HTERT-HM (cell line): ENCODE measurements around a stretch of chr1.

- RRBS: 82% methylated on average over 5 of the region's 12 CpGs
These were observed 36.6 kb downstream of the ARHGEF10L start for GRCh38 chr1:17576008-17576610.

GRCh38 chr1:17648393-17649257 is 106.5 kb upstream of the ACTL8 start:
- RRBS: 77% methylated on average over 2 of the region's 22 CpGs

DNA sequence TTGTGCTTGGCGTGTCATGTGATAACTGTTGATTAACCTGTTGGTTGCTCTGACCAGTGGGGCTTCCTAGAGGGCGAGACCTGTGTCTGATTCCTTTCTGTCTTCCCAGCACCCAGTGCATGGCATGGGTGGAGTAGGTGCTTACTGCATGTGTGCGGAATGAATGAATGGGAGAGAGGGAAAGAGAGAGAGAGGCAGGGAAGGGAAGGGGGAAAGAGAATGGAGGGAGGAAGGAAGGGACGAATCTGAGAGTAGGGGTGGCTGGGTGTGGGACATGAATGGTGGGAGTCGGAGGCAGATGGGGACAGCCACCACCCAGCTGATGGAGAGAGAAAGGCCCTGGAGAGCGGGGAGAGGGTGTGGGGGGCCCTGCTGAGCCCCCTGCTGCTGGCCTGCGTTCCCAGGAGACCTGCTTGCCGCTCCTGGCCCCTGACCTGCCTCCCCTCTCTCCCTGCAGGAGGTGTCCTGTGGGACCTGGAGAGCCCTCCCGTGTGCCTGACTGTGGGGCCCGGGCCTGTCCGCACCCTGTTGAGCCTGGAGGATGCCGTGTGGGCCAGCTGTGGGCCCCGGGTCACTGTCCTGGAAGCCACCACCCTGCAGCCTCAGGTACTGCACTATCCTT is 91.0 kb upstream of the ACTL8 start:
- RRBS: 89% methylated on average over 2 of the region's 13 CpGs

GRCh38 chr1:18160285-18161007 is 52.8 kb downstream of the IGSF21 start:
- RRBS: no CpG with 5 or more reads among the region's 13 CpGs

GRCh38 chr1:18901725-18902273 is 556 bp downstream of the ALDH4A1 start:
- RRBS: 8% methylated on average over 7 of the region's 22 CpGs

GRCh38 chr1:18906425-18906738 is 4.0 kb upstream of the ALDH4A1 start:
- RRBS: no CpG with 5 or more reads among the region's 9 CpGs

GRCh38 chr1:18912932-18913708 is 10.8 kb upstream of the ALDH4A1 start:
- RRBS: 3% methylated on average over 8 of the region's 20 CpGs

GRCh38 chr1:18922000-18923099 is 20.0 kb upstream of the ALDH4A1 start:
- RRBS: no CpG with 5 or more reads among the region's 22 CpGs

- RRBS: 1% methylated on average over 70 of the region's 122 CpGs
These were observed 772 bp downstream of the IFFO2 start for GRCh38 chr1:18955417-18956391.

GRCh38 chr1:19066779-19067952 is 110.7 kb upstream of the IFFO2 start:
- RRBS: no CpG with 5 or more reads among the region's 29 CpGs

- RRBS: no CpG with 5 or more reads among the region's 15 CpGs
These were observed 115.5 kb upstream of the IFFO2 start for GRCh38 chr1:19071799-19072529.

GRCh38 chr1:19101279-19101661 is 108.8 kb downstream of the UBR4 start:
- RRBS: no CpG with 5 or more reads among the region's 9 CpGs

- RRBS: no CpG with 5 or more reads among the region's 13 CpGs
These were observed 49.4 kb downstream of the UBR4 start for GRCh38 chr1:19160397-19161336.

- RRBS: no CpG with 5 or more reads among the region's 8 CpGs
These were observed 30.4 kb downstream of the UBR4 start for GRCh38 chr1:19179409-19180269.

- RRBS: no CpG with 5 or more reads among the region's 14 CpGs
These were observed 18.1 kb downstream of the AKR7A3 start for GRCh38 chr1:19270264-19271077.

DNA sequence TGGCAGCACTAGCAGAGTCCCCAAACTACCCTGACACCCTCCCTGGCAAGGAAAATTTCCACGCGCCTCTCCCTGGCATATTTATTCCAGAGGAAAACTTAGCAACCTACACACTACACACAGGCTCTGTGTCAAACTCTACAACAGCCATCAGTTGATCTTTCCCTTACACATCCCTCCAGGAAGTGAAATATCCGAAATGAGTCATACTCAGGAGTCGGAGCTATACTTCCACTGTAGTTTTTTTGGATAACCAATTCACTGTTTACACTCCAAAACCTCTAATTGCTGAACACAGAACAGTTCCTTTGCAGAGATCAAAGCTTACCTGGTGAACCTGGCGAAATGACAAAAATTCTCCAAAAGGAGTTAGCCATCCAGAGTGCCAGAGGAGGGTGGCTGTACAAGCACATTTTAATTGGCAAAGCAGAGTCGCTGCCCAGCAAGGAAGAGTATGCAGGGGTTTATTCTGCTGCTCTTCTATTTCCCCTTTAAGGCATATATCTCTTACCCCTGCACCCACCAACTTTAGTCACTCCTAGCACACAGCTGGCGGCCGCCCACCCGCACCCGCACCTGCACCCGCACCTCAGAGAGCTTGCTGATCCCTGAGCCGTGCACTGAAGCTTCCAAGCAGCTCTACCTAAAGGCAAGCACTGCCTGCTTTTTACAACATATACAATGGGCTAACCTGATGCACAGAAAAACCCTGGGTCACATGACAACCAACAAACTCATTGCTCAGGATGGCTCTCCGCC is 55.0 kb downstream of the CAPZB start:
- RRBS: no CpG with 5 or more reads among the region's 13 CpGs

- RRBS: no CpG with 5 or more reads among the region's 6 CpGs
These were observed 24.1 kb downstream of the CAPZB start for GRCh38 chr1:19461341-19461571.

DNA sequence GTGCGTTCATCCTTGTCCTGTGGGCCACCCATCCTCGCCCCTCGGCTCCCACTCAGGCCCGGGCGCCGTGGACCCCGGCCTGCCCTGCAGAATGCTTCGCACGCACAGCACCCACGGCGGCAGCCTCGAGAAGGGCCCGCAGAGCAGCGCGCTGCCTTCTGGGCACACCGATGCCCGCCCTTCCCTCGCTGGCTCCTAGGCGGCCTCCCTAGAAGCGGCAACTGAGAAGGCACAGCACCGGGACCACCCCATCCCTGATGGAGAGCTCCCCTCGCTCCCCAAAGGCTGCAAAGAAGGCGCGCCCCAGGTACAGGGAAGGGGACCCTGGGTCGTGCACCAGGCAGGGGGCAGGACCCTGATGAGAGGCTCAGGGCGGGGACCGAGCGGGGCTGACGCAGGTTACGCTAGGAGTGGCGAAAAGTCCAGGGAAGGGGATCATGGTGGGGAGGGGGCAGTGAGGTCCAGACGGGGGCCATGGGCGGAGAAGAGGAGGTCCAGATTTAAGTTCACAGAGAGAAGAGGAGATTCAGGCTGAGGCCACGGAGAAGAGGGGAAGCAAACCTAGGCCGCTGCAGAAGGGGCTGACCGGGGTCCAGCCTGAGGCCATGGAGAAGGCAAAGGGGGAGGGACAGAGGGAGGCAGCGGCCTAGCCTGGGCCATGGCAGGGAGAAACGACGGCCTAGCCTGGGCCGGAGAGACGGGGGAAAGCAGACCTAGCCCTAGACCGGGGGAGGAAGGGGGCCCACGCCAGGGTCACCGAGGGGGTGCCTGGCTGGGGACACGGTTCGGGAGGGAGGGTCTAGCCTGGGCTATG is 783 bp downstream of the CAPZB start:
- RRBS: 2% methylated on average over 4 of the region's 46 CpGs

DNA sequence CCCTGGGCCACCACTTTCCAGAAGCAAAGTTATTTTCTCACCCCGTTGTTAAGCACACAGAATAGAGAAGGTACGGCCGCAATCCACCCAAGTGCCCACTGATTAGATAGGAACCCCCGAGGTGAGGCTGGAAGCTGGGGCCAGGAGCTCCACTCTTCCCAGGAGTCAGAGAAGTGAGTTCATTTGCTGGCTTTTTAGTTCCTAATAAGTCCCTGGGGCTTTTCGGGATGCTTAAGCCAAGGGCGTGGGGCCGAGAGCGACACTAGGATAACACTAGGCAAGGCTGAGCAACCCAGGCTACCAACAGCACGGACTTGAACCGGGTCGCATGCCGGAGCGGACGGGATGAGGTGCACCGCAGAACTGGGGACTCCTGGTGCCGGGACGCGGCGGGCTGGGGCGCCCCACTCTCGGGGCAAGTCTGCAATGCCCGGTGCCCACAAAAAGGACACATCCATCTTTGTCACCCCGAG is 622 bp upstream of the NBL1 start:
- RRBS: 7% methylated on average over 11 of the region's 23 CpGs

DNA sequence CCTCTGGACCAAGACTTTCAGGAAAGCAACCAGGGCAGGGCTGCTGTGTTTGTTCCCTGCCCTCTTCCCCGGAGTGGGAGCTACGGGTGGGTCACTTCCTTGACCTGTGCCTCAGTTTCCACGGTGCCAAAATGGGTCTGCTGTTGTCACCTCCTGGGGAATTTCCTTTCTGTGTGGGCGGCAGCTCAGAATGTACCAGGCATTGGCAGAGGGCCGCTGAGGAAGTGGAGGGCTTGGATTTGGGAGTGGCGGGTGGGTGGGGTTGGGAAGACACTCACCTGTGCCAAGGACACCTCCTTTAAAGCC is 4.4 kb downstream of the NBL1 start:
- RRBS: 57% methylated on average over 1 of the region's 6 CpGs